ENCODE measurements around a stretch of chr6.

GRCh38 chr6:157848817-157849263, 25.8 kb downstream of the SNX9 start:
- PRO-cap: no peak

- PRO-cap: no peak
These were observed 26.5 kb downstream of the SNX9 start for GRCh38 chr6:157849264-157850196.

DNA sequence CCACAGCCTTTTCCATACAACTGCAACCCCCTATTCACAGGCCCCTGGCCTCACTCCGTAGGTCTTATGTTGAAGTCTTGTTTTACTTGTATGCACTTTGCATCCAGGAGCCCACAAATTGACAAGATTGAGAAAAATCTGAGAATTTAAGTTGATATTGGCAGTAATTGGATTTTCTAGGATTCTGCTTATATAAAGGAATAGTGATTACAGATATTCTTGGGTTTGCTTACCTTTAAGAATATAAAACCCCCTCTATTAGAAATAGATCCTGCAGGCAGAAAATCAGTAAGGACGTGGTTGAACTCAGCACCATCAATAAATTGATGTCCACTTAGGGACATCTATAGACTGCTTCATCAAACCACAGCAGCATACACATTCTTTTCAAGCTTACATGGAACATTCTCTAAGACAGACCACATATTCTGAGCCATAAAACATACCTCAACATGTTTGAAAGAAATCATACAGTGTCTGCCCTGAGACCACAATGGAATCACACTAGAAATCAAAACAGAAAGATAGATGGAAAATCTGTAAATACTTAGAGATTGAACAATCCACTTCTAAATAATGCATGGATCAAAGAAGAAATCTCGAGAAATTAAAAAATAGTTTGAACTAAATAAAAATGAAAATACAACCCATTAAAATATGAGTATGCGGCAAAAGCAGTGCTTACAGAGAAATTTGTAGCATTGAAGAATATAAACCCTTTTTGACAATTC, 51.4 kb downstream of the SNX9 start:
- PRO-cap: no peak

DNA sequence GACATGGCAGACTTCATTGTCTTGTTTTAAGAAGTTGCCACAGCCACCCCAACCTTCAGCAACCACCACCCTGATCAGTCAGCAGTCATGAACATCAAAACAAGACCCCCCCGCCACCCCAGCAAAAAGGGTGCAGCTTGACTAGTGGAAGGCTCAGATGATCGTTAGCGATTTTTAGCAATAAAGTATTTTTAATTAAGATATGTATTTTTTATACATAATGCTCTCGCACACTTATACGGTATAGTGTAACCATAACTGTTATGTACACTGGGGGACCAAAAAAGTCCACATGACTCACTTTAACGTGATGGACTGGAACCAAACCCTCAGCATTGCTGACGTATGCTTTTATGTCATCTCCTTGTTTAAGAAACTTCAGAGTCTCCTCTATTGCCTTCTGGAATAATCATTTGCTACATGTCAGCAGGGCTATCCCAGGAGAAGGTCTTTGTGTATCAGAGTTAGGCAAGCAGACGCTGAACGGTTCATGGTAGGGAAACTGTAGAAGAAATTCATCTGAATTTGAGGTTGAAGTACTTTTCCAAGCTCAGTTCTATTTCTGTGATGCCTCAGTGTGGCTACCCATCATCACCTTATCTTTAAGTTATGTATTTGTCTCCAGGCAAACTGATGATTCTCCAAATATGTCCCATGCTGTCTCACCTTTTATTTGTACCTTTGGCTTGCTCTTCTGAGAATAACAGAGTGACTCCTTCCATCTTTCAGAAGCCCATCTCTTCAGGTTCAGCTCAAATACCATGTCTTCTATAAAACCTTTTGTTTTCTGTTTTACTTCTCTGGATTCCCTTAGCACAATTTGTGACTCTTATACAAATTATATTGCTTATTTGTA, 60.2 kb downstream of the SNX9 start:
- PRO-cap: no peak

DNA sequence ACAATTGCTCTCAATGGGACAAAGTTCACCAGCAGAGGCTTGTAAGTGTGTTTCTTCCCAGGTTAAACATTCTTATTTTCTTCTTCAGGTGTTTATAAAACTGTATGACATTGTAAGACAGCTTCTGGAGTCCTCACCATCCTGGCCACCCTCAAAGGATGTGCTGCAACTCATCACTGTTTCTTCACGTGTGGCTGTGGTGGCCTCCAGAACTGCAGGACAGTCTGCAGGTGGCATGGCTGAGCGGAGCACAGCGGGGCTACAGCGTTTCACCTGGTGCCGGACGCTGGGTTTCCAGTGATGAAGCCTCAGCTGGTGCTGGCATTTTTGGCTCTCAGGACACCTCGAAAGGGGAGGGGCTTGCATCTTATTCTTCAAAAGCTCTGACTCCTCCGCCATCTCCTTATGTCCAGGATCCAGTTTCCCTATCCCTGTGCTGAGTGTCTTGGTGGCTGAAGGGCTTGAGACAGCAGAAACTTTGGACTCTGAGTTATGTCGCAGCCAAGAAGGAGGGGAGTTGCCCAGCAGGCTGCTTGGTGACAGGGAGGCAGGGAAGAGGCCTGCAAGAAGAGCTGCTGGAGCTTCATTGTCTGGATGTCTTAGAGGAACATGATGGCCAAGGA, 58.5 kb downstream of the GTF2H5 start:
- PRO-cap: no peak

GRCh38 chr6:158231961-158232674, 64.0 kb downstream of the GTF2H5 start:
- PRO-cap: bidirectional peak, plus-strand start at chr6:158232207, minus-strand start at chr6:158231863

DNA sequence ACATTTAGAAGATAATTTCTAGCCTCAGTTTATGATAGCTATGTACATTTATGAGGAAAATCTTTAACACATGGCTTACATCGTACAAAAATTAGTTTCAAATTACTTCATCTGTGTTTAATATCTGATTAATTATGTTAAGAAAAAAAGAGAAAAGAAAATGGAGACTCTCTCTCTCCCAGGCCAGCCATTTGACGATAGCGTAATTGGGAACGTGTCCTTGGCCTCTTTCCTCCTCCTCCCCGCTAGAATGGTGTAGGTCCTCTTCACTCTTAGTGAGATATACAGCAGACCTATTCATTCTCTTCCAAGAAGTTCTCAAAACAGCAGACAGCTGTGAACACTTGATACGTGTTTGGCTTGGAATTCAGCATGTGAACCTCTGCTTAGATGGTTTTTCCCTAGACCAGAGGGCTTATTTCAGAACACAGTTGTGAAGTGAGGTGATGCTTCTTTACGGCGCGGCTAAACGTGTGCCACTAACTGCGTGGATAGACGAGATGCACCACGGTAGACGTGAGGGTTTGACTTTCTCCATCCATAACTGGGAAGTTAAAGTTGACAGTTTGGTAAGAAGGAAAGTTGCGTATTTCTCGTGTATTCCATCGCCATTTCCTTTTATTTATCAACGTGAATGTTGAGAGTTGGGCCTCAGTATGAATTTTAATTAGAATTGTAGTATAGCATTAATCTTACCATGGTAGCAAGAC, 32.6 kb upstream of the TULP4 start:
- PRO-cap: no peak

DNA sequence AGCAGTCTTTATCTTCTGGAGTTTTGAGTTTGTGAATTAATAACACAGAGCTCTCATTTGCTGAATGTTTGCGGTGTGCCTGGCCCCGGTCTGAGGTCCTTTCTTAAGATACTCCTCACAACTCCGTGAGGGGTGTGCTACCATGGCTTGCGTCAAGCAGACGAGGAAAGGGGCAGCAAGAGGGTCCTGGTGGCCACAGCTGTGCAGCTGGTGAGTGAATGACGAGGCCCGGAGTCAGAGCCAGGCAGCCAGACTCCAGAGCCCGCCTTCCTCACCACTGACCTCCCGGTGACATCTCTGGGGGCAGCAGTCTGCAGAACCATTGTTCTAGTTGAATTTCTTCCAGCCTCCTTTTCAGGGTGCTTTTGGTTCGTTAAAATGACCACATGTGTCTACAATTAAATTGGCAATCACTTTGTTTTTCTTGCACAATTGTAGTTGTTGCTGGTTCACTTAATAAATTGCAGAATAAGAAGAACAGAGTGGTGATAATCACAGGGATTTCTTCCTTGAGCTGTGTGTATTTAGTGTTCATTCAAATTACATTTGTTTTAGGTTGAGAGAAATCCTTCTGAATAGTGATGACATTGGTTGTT, 96.3 kb downstream of the TULP4 start:
- PRO-cap: no peak

- PRO-cap: bidirectional peak, plus-strand start at chr6:158518344, minus-strand start at chr6:158518274; unidirectional peak, minus-strand start at chr6:158518634
These were observed 41.6 kb upstream of the TMEM181 start for GRCh38 chr6:158518201-158518807.

DNA sequence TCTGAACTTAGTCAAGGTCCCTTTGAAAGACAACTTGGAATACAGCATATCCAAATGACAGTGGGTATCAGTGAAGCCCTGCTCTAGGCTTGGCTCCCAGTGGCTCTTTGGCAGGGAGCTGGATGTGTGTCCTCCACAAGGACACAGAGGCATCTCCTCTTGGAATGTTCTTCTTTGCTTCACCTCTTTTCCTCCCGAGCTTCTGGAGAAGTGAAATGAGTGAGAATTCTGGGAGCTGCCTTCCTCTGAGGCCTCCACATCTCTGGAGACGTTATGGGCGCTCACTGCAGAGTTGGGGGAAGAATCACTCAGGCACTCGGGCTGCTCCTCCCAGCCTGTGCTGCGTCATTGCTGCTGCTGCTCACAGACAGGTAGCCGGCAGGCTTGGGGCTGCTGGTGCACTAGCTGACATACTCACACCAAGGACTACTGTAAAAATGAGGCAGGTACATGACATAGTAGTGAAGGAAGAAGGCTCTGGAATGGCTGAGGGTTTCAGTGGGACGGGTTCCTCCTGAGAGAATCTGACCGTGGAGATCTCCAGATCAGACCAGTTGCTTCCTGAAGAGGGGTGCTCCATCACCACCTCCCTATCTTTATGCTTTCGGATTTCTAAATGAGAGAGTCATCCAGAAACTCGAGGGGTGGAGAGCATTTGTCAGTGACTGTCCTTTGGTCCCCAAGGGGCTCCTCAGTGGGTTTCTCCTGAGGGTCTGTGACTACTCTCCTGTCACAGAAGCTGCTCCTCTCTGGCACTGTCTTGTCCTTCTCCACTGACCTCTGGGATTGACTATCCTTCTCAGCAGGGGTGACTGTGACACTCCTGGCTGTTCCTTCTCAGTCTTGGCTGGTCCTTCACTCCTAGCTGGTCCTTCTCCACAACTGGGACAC, 33.9 kb downstream of the DYNLT1 start:
- PRO-cap: no peak

GRCh38 chr6:158668446-158668929, 18.6 kb downstream of the SYTL3 start:
- PRO-cap: no peak

GRCh38 chr6:158764163-158765126, 54.7 kb downstream of the EZR start:
- PRO-cap: no peak

- PRO-cap: unidirectional peak, minus-strand start at chr6:158767012; unidirectional peak, minus-strand start at chr6:158767095
These were observed 51.9 kb downstream of the EZR start for GRCh38 chr6:158766882-158768050.

GRCh38 chr6:158815088-158815767, 3.9 kb downstream of the EZR start:
- PRO-cap: no peak

DNA sequence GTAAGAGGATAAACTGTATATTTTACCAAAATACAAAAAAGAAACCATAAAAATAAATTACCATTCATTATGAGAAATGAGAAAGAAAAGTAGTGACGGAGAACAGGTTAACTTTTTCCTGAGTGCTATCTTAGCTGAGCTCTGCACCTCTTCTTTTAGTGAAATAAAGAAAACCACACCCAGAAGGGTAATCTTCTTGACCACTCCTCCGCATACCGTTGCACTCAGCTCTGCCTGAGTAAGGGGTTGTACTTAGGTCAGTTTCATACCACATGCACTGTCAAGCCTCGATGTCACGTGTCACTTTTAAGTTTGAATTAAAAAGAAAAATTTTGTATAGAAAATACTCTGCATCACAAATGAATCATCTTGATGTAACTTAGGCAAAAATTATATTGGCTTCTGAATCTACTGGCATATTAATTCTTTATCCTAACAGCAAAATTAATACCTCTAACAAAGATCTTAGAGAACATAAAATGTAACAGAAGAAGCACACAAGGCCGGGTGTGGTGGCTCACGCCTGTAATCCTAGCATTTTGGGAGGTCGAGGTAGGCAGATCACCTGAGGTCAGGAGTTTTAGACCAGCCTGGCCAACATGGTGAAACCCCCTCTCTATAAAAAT, 2.8 kb downstream of the EZR start:
- PRO-cap: no peak

DNA sequence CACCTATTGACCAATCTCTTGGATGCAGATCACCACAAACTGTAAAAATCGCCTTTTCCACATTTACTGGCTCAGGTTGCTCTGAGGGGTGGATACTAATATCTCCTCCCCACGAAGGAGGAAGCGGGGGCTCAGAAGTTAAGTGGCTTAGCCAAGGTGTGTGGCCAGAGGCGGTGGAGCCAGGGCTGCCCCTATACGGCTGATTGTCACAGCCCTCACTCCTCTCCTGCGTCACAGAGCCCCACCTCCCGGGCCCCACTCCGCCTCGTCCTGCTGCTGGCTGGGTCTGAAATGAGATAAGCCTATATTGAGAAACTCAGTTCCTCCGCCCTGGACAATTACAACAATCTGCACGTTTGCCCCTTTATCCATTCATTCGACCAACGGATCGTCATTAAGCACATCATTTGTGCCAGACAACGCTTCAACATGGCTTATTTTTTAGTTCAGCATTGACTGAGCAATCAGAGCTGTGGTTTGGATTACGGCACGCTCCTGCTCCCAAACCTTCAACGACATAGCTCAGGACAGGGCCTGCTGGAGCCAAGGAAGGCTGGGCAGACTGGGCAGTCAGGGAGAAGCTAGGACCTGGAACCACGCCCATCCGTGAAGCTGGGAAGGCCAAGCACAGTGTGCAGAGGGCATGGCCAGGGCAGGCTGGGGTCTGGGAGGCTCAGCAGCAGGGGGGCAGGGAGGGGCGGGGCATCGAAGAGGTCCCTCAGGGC, 16.5 kb upstream of the EZR start:
- PRO-cap: no peak

DNA sequence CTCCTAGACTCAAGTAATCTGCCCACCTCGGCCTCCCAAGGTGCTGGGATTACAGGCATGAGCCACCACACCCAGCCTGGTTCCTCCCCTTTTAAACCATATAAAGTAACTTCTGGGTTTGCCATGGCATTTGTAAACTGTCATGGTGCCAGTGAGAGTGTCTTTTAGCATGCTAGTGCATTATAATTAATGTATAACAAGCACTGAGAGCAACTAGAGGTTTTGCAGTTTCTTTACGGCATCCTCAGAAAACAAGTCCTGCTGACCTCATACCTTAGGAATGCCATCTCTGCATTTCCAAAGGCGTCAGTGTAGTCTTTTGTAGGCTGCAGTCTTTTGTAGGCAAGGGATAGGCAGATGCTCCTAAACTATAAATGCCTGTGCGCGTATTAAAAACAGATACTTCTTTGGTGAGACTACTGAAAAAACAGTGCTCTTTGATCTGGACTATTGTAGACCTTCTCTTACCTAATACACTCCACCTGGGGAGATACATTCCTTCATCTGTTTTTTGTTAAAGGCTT, 75.0 kb upstream of the EZR start:
- PRO-cap: no peak

DNA sequence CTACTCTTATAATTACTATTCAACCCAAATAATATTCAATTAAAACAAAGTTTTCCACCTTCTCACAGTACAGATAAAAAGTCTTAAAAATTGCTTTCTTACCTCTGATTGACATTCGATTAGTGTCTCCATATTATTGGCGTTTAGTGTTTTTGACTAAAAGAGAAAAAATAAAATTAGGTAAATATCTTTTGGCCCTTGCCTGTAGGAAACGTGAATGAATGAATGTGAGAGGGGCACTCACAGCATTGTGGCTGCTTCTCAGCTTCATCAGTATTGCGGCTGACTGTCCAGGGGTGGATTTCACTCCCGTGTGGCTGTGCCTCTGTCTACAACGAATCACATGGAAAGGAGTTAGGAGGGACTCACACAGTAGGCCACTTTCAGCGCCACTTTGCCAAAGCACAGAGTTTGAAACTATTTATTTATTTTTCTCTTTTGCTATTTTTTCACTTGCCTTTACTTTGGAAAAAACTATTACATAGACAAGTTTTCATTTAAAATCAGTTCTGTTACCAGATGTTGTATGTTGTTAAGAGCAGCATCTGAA, 840 bp downstream of the TAGAP start:
- PRO-cap: no peak

GRCh38 chr6:159094379-159094903, 49.6 kb upstream of the TAGAP start:
- PRO-cap: no peak

- PRO-cap: no peak
These were observed 47.8 kb upstream of the FNDC1 start for GRCh38 chr6:159121331-159121862.